Penis (tissue), 1 donor: Measurements from ENCODE around the gene AGER.

DNA sequence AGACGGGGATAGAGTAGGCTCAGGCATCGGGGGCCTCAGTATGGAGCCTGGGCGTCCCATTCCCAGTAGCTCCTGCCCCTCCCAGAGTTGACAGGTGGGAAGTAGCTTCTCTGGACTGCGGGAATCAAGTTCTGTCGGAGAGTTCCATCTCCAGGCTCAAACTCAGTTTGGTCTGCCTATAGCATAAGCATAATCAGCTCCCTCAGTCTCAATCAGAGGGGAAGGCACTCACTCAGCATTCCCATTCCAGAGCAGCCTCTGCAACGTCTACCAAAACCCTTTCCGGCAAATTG, 3.5 kb upstream of the NEU1 start:
- PRO-cap = no peak

DNA sequence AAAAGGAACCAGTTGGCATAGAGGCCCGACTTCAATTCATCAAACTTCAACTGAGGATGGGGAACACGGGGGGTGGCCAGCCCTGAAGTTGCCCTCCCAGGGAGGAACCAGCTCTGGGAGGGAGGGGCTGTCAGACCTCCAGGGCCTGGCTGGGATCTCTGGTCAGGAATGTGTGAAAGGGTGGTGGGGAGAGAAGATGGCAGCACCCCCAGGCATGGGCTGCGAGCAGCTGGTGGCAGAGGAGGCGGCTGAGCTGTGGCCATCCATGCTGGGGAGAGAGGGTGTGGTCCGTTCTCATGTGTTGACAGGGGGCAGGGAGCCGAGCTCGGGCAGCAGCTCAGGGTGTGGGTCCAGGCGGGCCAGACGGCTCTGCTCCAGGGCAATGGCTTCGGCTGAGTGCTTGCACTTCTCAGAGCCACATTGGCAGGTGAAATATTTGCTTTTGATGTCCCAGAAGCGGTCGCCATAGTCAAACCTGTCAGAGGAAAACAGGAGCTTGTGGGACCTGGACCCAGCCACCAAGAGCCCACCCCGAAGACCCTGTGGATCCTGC, 1.1 kb upstream of the SLC44A4 start:
- PRO-cap = no peak

GRCh38 chr6:31888919-31889893, 8.3 kb downstream of the EHMT2 start:
- PRO-cap = no peak

DNA sequence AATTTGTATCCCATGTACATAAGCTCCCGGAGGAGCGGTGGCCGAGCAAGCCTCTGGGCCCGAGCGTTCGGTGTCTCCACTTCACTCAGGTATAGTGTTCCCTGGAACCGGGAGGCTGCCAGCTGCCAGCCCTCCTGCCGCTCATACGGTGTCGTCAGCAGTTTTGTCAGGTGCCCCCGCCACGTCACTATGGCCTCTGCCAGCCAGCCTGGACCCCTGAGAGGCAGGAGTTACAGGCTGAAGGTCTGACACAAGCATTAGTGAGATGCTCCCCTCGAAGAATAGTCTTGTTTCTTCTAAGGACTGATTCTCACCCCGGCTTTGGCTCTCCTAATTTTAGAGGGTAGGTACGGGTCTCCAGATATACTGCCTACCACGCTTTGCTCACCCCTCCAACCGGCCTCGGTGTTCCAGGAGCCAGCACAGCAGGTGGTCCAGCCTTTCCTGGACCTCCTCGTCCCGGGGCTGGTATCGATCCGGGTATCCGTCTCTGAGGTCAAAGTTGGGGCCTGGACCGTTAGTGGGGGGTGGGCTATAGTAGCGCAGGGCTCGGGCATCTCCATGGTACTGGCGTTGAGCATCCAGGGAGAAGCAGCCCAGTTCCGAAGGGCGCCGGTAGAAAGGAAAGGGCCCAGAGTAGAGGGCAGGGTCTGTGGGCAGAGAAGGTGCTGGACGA, 868 bp downstream of the DXO start:
- PRO-cap = no peak

- PRO-cap = no peak
Measured at GRCh38 chr6:32088368-32089562, 20.4 kb downstream of the TNXB start.

DNA sequence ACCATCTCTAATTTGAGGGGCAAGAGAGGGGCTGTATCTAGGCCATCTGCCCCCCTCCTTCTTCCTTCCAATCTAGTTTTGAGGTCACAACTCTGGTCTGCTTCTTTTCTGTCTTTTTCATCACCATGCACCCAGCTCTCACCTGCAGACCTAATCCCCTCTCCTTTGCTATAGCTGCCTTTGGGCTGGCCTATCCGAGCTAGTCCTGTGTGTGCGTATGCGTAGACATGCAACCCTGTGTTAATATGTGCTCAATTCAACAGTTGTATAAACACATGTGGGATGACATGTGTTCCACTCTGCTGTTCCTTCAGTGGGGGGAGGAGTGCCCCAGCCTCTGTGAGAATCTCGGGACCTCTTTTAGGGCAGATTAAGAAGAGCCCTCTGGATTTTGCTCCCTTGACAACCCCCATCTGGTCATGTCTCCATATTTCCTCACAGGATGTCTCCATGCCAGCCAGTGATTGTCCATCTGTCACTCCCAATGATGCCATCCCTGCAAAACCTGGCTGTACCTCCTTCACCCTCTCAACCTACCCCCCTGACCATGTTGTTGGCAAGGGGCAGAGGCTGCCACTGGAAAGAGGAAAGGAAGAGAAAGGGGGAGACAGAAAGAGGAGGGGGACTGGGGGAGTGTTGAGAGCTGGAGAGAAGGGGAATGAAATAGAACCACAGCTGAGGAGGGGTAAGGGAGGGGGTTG, 545 bp downstream of the PRRT1 start:
- PRO-cap = no peak

DNA sequence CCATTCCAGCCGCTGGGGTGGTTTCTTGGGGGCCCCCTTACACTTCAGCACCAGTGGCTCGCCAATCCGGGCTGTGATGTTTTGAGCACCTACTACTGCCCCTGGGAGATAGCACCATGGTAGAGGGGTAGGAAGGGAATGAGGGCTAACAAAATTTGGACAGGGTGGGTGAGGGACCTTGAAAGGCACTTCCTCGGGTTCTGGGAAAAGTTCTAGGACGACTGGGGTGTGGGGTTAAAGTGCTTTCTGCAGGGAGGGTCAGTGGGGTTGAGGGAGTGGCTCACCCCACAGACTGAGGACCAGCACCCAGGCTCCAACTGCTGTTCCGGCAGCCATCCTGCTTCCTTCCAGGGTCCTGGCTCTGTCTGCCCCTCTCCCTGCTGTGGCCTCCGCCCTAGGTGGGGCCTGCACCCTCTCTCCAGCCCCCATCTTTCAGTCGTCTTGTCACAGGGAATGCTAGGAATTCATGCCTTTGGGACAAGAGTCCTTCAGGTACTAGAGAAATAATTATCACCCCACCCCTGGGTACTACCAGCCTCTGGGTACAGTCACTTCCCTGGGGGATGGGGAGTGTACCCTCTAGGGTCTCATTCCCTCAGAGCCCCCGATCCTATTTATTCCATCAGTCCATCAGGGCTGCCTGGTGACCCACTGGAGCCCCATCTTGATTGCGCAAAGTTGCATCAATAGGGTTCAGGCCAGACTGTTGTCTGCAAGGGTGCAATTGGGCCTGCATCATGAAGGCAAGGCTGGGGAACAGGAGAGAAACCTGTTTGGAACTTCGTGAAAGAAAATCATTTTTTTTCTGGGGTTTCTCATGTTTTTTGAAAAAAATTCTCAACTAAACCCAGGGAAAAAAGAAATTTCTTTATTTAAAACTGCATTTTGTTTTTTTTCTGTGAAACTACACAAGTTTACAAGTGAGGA, at the start of gene AGER:
TSS of gene AGER (minus strand) at position 367 of the 927 bp plus-strand sequence.
- PRO-cap = no peak

DNA sequence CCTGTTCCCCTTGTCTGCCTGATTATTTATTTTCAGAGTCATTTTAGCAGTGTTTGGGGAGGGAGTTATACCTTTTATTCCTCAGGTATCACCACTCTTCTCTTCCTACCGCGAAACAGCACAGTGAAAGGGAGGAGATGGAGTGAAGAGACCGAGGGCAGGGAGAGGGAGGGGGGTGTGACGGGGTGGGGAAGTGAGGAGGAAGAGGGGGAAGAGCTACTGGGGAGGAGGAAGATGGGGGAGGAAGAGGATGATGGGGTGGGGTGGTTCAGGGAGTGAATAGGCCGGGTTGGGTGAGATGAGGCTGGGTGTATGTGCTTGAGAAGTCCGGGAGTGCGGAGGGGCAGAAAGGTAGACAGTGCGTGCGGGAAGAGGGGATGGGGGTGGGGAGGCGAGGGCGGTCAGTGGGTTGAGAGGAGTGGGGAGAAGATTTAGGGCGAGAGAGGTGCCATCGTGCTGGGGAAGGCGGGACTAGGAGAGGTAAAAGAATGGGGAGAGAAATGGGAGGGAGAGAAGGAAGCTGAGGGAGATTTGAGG, 30.8 kb upstream of the NOTCH4 start:
- PRO-cap = no peak

GRCh38 chr6:32472743-32473397, 33.2 kb downstream of the HLA-DRA start:
- PRO-cap = no peak

GRCh38 chr6:32657620-32658363, 8.7 kb downstream of the HLA-DQB1 start:
- PRO-cap = no peak

DNA sequence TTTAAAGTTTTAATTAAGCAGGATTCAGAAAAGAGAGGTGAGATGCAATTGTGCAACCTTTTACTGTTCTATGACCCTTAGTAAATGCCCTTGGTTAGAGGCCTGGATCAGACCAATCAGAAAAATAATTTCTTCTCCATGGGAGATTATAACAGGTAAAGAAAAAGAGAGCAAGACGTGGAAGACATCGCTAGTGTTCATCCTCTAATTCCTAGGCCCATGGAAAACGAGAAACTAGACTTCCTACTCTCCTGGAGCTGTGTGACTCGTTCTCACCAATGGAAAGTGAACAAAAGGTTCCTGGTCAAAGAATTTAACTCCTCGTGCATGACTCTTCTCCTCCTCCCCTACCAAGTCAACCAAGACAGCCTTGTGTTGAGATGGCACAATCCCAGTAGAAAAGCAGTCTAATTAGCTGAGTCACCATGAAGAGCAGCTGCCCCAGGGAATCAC, 2.7 kb upstream of the HLA-DOB start:
- PRO-cap = no peak

GRCh38 chr6:32854799-32855291, 853 bp downstream of the PSMB9 start:
- PRO-cap = no peak

- PRO-cap = no peak
Measured at GRCh38 chr6:32861149-32861510, 7.1 kb downstream of the PSMB9 start.

DNA sequence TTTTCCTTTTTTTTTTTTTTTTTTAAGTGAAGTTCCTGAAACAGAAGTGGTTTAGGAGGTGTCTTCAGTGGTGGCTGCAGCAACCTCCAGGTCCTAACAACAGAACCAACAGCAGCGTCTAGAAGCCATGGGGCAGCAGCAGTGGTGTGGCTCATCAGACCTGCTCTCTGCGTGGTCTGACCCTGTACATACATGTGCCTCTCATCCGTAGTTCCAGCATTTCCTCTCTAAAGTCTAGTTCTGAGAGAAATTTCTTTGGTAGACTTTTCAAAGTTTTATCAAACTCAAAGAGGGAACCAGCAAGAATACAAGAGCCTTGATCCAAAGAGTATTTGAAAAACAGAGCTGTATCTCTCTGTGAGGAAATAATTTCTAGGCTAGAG, 13.3 kb downstream of the PSMB9 start:
- PRO-cap = no peak

DNA sequence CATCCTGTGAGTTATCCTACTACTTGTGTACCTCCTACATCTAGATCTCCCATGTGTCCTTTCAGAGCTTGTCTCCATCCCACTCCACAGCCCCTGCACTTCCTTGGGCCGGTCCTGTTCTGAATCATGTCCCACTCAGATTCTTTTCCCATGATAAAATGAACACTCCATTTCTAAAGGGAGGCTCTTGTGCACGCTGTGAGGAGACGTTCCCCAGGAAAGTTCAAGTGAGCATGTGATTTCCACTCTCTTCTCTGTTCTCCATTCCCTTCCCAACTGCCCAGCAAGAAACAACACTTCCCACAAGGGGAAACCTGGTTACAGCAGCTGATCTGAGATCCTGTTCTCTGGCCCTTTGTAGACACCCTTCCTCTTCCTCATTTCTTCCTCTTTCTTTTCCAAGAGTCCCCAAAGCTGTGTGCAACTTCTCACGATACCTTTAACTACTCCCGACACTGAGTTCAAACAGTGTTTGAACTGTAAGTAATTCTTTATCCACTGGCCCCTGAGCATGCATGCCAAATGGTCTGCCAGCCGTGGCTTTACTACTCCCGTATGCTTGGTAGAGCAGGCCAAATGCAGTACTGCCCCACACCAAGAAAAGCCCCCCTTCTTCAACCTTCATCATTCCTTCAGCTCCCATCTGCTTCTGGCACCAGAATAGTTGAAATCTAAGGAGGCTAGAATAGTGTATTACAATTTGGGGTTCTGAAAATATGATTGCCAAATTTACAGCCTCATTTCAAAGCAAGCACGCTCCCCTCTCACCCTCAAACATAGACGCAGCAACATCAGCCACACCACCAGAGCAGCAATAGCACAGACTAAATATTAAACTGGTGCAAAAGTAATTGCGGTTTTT, 4.5 kb downstream of the HLA-DMB start:
- PRO-cap = no peak

DNA sequence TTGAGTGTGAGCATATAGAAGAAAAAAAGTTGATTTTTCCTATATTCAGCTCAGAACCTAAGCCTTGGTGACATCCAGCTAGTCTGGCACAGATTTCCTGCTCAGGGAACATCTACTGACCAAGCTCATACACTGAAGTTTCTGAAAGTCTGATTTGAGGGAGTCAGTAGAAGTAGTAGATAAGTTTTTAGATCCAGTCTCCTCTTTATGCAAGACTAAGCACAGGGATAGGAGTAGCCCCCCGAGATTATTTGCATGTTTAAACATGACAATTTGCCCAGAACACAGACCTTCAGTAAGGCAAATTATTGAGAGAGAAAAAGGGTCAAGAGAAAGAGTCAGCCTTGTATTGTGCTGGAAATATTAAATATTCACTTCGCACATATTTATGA, 747 bp downstream of the HLA-DMB start:
- PRO-cap = no peak

DNA sequence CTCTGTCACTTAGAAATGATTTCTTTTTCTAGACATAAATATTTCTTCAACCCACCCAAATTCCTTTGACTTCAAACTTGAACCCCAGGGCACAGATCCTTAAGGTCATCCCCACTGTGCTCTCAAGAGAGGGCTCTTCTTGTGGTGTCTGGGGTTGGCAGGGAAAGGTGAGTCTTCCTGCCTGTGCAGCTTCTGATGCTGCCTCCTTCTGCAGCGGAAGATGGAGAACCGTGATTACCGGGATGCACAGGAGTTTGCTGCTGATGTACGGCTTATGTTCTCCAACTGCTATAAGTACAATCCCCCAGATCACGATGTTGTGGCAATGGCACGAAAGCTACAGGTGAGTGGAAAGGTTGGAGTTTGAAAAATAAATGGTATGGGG, 8.8 kb downstream of the BRD2 start:
- PRO-cap = no peak

GRCh38 chr6:32980203-32980762, 11.9 kb downstream of the BRD2 start:
- PRO-cap = no peak

DNA sequence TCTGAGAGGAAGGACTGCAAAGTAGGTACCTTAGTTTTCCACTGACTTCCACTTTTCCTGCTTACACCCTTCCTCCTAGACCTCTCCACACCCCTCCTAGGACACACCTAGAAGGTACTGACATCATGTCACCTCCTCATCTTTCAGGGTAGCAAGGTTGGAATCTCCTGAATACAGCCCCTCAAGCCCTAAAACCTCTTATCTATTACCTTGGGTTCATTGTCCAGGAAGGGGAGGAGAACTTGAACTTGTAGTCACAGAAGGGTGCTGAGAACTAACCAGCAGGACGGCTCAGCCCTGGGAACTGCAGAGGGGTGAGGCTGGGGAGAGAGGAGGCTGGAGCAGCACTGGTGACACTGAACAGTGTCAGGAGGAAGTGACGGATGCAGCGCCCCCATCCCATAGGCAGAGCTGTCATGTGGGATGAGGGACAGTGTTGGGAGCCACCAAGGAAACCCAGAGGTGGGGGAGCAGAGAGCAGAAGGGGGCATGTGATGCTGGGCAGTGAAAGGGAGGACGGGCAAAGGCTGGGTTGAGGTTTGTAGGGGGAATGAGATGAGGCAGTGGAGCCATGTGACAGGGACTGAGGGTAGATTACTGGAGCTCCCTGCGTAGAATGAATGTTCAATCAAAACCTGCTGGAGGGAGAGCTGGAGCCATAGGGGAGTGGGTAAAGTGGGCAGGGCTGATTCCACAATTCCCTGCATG, 2.0 kb downstream of the HLA-DPB1 start:
- PRO-cap = no peak

DNA sequence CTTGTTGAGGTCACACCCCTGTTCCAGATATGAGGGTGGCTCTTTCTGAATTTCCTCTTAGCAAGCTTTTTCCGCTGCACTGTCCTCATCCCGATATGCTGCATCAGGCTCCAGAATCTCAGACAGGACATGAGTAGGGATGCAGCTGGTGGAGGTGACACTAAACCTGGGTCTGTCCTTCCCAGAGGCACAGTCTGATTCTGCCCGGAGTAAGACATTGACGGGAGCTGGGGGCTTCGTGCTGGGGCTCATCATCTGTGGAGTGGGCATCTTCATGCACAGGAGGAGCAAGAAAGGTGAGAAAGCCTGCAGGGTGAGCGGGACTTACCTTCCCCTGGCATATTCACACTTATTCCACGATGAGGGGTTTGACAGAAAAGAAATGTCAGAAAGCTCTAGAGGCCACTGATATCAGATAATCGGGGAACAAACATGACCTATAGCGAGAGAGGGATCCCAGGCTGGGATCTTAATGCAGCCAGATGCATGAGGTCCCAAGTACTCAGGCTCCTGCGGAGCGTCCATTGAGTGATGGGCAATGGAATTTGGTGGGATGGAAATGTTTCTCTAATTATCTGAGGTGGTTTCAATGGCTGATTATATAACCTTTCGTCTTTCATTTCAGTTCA, 9.9 kb downstream of the HLA-DPB1 start:
- PRO-cap = no peak